HT-29 (cell line): ENCODE measurements around the genes RNF145 and C1QTNF2.

DNA sequence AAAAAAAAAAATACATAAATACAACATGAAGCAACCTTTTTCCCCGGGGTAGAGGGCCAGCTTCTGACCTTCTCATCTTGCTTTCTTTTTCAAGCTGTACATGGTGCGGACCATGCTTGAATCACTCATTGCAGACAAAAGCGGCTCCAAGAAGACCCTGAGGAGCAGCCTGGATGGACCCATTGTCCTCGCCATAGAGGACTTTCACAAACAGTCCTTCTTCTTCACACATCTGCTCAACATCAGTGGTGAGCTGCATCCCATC lies 21.7 kb downstream of the FNDC9 start:
- RAMPAGE, long total RNA: no peak

DNA sequence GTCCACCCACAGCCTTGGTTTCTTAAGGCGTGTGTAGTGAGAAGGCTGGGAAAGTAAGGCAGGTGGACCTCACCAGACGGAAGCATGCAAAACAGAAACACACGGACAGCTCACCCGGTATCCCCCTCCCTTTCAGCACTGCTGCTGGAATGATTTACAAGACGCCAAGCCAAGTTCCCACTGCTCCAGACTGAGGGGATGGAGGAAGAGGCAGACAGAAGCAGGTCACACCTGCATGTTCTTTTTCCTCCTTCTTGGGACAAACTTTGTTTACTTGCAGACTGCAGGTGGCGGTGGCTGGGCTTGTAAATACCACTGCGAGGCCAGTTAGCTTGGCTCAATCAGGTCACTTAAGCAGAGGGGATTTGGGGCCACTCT lies 47.4 kb downstream of the ADAM19 start:
- RAMPAGE, long total RNA: no peak

GRCh38 chr5:157544468-157545085 lies 31.0 kb downstream of the ADAM19 start:
- RAMPAGE, long total RNA: no peak

DNA sequence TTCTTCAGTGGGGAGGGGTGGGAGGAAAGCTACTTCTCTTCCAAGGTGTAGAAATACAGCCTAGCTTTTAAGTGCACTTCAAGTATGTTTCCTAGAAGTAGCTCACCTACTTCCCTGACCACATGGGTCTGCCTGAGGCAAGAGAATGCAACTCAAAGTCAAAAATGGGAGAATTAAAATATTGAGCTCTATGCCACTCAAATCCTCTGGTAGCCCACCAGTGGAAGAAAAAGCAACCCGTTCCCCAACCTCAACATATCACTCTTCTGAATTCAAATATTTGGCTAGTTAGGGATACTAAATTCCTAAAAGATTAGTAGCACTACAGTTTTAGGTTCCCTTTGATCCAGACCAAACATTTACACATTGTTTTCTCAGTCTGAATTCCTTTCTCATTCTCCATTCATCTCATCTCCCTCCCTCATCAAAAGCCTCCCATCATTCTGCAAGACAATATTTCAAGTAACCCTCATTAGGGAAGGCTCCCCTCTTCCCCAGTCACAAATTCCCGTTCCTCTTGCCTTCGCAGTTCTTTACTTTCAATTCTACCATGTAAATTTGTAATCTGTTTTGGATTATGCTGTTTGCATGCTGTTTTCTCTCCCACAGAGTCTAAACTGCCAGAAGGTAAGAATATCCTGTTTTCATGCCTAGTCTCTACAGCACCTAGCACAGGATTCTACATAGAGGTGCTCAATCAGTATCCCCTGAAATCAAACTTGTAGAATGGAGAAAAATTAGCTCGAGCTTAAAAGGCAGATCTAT lies 26.3 kb downstream of the ADAM19 start:
- RAMPAGE, long total RNA: no peak

- RAMPAGE, long total RNA: no peak
These were observed 5.3 kb downstream of the LSM11 start for GRCh38 chr5:157748757-157749280.

GRCh38 chr5:158119842-158120339 lies 260.9 kb upstream of the CLINT1 start:
- RAMPAGE, long total RNA: no peak

DNA sequence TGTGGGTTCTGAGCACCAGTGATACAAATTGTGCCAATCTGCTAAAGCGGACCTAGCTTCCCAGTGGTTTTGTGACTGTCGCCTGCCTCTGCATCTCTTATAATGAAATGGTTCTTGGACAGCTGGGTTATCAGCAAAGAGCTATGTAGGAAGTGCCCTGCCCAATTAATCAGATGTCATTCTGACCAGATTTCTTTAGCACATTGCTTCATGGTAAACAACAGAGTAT lies 448.9 kb upstream of the CLINT1 start:
- RAMPAGE, long total RNA: no peak

GRCh38 chr5:158670137-158670773 lies 429.5 kb downstream of the EBF1 start:
- RAMPAGE, long total RNA: no peak

DNA sequence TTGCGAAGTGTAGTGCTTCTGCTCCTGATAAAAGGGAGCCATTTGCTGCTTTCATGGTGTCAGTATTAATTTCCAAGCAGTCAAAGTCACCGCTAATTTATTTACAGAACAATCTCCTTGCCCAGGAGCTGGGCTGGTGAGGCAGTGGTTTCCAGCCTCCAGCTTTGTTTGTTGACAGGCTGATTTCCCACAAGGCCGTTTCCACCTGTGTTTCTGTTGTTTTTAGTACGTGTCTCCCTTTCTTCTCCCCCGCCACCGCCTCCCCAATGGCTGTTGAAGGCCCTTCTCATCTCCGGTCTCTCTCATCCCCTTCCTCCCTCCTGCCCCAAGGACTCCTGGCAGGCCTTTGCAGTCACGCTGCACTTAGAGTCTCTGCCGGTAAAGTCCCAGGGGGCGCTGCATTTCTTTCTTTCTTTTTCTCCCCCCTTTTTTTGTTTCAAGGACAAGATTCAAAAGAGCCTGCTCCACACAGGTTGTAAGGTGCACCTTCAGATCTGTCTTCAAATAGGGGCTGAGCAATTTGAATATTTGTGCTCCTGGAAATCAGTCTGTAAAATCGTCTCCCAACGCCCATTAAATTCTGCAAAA lies 422.6 kb downstream of the EBF1 start:
- RAMPAGE, long total RNA: no peak

DNA sequence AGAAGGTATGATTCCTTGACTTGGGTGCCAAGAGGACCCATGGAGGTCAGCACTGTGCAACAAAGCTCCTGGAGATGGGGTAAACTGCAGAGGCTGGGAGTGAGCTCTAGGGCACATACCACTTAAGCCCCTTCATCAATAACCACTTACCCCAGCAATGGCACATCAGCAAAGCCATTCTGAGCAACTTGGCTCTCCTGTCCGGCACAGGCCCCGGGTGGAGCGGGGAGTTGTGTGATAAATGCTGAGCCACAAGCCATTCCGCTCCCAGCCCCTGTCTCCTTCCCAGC lies 113.9 kb downstream of the EBF1 start:
- RAMPAGE, long total RNA: no peak

DNA sequence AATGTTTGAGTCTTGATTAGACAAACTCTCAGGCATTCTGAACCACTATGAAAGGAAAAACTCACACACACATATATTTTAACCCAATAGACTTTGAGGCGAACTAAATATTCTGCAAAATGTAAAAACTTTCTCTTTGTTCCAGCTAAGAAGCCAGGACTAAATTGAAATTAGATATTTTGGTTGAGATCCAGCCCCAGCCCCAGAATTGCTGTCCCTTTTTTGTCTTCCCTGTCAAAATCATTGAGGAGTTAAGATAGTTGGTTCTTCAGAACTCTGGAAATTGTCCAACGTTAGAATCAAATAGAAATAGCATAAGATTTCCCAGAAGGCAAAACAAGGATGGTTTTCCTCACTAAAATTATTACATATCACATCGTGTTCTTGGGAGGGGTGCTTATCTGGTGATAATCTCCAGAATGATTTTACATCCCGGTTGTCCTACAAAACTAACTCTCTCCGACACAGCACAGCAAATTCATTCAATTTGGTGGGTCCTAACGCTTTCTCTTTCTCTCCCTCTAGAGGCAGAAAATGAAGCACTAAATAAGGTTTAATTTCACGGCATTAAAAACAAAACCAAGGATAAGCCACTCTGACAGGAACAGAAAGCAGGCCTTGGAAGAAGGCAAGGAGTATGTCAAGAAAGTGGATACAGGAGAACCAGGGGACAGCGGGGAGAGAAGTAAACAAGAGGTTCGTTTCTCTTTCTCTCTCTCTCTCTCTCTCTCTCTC lies 50.1 kb downstream of the EBF1 start:
- RAMPAGE, long total RNA: no peak

DNA sequence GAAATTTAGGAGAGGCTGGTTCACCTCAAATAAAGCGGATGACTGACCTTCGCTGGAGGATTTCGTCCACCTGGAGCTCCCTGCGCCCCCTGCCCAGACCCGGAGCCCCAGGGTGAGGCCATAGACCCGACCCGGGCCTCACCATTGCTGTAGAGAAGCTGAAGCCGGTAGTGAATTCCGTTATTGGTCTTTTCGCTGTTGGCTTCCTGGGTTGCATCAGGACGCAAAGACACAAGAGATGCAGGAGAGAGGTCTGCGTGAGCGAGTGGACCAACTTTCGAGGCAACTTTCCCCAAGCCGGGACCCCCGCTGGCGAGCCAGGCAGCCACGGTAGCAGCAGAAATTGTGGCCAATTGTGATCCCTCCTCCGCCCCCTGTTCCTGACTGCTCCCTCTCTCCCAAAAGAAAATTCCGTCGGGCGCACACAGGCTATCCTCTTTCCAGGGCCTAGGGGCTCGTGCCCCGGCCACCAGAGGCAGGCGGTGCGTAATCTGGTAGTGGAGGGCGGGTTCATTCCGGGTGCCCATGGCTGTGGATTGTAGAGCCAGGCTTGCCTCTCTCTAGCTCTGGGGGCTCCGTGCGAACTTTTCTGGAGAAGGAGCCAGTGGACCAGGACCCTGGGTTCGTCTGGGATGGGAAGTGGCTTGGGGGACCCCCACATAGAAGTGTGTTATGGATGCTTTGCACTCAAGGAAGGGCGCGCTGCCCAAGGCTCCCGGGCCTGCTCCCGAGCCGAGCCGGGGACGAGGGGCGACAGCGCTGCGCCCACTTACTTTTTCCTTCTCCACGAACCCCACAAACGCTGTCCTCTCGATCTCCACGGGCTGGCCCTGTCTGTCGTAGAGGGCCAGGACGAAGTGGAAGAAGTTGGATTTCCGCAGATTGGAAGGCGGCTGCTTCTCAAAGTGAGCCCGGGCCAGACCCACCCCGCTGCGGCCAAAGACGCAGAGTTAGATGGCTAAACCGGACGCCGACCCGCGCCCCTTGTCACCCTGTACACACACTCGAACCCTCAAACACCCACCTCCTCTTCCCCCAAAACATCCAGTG lies 3.2 kb downstream of the EBF1 start:
- RAMPAGE, long total RNA: no peak

DNA sequence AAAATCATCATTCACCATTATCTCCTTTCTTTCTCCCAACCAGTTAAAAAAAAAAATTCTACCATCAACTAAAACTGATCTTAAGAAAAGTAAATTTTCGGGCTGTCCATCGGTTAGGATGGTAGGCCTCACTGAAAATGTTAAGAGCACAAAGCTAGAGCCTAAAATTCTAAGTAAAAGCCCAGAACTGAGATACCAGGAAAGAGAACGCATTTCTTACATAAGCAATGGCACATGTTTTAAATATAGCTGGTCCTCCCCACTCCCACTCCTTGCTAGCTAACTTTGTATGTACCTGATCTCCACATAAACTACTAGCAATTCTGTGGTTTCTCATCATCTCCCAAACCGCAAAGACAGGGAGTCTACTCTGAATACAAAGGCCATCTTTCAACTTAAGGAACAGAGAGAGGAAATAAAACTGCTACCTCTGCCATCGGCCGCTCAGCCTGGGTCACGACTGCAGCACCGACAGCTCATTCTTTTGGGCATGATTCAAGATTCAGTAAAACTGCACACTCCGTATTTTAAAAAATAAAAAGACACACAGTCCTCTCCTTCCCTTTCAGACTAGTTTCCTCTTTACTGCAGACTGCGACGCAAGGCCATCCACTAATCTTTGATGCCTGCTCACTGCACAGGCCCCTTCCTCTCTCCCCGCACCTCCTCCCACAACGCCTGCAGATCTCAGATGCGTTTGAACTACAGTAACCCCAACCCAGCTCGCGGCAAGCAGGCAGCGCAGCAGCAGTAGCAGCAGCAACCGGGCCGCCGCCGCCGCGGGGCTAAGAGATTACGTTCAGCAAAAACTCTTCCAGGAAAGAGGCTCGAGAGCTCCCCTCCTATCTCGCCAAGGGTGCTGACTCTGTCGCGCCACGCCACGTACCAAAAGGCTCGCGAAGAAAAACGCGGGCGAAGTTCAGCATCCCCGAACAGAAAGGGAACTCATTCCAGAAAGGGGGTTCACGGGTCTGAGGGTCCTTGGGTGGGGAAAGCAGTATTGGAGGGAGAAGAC lies 1.6 kb downstream of the RNF145 start:
- RAMPAGE, long total RNA: no peak

GRCh38 chr5:159209488-159210142 lies at the start of gene RNF145:
Gene RNF145 (minus strand): TSS chr5:159209553.
- RAMPAGE, long total RNA: no peak

DNA sequence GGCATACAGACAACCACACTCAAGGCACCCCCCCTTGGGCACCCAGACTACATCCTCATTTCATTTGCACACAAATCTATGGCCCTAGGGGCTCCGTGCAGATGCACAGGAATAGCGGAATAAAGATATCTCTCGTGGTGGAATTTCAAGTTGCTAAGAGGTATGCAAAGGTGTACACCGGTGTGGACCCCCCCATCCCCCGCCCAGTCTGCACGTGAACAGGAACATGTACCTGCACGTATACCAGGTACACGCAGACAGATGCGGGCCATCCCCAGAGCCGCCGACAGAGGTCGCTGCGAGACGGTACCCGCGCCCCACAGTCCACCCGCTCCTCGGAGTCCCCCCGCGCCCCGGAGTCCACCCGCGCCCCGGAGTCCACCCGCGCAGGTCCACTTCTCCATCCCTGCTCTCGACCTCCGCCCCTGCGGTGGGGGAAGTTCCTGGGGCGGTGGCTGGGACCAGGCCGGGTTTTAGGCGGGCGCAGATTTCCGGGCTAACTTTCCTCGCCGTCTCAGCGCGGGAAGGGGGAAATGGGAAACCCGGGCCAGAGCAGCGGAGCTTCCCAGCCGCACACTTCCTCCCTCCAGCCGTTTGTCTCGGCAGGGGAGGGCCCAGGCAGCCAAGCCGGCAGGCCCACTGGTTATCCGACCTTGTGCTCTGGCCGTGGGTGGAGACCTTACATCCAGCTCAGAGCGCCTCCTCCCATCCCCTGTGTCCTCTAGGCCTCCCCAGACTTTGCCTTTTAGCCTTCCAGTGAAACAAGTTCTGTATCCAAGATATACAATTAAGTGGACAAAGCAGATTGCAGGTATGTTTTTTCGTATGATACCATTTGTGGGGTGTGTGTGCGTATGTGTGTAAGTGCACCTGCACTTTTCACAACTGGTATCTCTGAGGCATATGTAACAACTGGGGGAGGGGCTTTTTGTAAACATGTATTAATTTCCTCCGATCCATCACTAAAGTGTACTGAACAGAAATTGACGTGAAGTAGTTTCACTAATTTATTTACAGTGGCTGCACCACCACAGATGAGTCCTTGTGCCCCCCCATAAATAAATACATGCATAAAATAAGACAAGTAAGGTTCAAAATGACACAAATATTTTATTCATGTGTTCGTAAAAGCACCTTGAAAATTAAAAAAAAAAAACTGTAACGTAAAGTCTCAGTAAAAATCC lies 1.3 kb upstream of the IL12B start:
- RAMPAGE, long total RNA: no peak

GRCh38 chr5:160197175-160198272 lies 31.8 kb upstream of the FABP6 start:
- RAMPAGE, long total RNA: no peak

GRCh38 chr5:160287288-160288147 lies 24.8 kb downstream of the CCNJL start:
- RAMPAGE, long total RNA: no peak

DNA sequence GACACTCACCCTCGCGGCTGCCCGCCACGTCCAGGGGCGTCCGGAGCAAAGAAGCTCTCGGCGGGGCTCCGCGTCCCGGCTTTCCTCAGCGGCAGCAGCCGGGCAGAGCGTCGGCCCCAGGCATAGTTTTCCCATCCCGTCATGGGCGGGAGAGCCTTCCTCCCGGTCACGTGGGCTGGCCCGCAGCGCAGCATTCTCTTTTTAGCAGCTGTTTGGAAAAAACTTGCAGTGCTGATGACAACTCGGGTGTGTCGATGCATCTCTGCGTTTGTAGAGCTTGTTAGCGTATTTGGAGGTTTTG lies at the start of gene C1QTNF2:
TSS of gene C1QTNF2 (minus strand) at position 124 of the 301 bp plus-strand sequence.
- RAMPAGE, long total RNA: no peak

- RAMPAGE, long total RNA: no peak
These were observed 54.4 kb downstream of the PTTG1 start for GRCh38 chr5:160476080-160476514.

- RAMPAGE, long total RNA: no peak
These were observed 206.5 kb downstream of the PTTG1 start for GRCh38 chr5:160628019-160628769.